Measurements from ENCODE around the genes F3 and SLC44A3.

DNA sequence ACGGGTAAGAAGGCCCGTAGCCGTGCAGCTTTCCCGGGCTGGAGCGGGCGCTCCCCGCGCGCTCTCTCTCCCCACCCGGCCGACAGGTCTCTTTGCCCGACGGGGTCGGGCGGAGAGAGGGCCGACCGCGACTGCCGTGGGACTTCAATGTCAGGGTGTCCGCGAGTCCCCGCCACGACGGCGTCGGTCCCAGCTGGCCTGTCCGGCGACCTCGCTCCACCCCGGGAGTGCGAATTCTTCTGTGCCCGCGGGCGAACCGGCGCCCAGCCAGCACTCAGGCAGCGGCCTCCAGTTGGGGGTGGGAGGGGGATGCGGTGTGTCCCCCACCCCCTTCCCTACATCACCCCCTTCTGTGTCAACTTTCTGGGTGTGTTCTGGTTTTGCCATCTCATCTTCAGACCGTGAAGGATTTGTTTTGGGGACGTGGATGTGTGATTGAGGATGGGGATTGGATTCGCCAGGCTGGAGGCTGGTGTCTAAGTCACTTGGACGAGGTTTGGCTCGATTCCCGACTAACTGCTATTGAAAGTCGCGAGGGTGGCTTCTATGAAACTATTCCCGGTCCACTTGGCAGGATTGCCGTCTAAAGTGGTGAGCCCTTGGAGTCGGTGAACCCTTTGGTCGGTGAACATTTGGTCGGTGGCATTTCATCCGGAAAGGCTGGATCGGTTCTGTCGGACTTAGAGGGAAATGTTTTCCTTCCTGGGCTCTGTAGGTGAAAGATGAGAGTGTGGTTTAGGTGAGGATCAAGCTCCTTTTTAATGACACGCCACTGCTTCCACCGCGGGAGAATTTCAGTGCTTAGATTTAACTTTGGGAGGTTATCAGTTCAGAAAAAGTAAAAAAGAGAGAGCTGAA, 625 bp downstream of the ABCD3 start:
- PRO-cap = no peak

- PRO-cap = no peak
Observed at GRCh38 chr1:94532987-94533434, 8.5 kb downstream of the F3 start.

GRCh38 chr1:94541169-94542163, at the start of gene F3:
Gene F3, minus strand, starts transcription at chr1:94541759.
- PRO-cap = bidirectional peak, plus-strand start at chr1:94541991, minus-strand start at chr1:94541816

DNA sequence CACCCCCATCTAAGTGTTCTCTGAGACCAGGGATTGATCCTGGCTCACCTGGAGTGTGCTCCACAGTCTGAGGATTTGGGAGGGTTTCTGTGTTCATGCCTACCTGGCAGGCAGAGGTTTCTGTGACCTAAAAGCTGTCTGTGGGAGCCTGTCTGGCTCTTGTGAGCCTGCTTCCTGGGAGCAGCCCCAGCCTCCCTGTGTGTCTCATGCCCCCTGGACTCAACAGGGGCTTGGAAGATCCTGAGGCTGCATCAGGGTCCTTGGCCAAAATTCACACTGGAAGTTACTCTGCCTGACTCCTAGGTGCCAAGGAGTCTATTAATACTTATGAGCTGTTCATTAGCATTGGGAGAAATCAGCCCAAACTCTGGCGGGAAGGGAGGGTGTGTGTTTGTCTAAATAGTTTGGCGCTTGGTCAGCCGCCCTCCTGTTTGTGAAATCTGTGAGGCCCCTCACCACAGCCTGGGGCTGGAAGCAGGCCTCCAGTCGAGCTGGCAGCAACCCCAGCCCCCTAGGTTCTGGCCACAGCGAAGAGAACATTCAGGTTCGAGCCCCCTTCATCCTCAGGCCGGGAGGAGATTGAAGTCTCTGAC, 82.0 kb upstream of the F3 start:
- PRO-cap = no peak

DNA sequence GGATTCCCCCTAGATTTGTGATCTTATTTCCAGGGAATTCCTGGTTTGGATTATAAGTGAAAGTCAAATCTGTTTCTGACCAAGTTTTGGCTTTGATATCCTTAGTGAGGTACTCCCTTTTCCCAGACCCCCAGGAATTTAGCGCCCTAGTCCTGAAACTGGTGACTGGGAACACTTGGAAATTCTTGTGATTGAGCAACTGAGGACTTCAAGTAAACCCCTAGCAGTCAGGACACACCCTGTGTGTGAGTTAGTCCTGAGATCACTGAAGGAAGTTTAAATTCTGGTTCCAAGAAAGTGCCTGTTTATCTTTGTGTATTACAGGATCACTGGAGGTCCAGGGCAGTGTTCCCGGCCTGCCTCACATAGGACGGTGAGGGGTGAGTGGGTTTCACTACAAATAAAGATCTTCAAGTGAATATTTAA, 95.1 kb upstream of the F3 start:
- PRO-cap = no peak

DNA sequence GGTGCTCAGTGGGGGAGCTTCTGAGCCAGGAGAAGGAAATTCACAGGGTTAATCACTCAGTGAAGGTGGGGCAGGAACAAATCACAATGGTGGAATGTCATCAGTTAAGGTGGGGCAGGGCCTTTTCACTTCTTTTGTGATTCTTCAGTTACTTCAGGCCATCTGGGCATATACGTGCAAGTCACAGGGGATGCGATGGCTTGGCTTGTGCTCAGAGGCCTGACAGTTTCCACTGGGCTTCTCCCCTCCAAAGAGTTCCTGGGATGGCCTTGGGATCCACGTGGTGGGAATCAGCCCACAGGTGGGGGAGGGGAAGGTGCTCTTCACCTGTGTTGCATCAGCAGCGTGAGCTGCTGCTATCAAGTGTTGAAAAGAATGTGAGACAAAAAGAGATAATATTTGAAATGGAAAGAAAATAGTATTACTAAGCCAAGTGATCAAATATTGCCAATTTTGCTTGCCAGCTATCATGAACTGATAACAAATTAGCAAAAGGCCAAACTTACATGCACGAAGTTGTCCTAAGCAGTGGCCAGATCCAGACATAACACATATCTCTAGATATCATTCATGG, 116.2 kb upstream of the F3 start:
- PRO-cap = no peak

DNA sequence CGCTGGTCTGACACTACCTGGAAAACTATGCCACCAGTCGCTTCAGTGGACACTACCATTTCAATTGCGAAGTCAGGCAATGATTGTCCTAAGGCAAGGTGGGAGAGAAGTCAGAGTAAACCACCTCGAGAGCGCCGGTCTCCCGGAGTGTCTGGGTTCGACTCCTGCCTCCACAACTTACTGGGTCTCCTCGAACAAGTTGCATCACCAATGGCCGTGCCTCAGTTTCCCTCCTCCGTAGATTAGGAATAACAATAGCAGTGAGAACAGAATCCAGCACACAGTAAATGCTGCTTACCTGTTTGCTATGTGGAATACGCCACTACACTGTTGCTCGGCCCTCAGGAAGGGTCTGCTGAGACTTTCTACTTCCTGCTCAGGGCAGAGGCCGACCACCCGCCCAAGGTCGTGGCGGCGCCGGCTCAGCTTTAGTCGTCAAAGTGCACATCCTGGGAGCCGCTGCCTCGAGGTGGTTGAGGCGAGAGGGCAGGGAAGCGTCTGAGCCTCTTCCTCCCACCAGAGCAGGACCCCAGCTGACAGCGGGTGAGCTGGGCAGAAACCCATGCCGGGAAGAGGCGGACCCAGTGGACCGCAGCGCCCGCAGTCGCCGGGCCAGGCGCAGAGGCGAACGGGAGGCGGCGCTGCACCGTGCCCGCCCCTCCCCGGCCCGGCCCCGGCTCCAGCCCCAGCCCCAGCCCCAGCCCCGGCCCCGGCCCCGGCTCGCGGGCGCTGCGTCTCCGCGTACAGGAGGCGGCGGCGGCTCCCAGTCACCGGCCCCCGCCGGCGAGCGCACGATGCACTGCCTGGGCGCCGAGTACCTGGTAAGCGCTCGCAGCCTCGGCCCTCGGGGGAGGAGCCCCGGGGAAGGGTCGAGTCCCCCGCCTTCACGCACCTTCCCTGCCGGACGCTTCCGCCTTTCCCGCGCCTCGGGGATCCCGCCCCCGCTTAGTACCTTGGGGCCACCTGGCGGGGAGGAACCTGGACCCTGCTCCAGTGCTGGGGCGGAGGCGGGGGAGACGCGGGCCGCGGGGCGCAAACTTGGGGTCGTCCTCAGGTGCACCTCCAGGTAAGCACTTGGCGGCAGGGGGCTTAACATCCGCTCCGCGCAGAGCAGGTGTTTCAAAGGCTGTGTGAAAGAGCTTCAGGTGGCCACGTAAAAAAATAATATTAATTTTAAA, at the start of gene SLC44A3:
TSS of gene SLC44A3 (plus strand) at position 700 of the 1,178 bp plus-strand sequence.
- PRO-cap = bidirectional peak, plus-strand start at position 621 of the sequence, minus-strand start at position 500 of the sequence

DNA sequence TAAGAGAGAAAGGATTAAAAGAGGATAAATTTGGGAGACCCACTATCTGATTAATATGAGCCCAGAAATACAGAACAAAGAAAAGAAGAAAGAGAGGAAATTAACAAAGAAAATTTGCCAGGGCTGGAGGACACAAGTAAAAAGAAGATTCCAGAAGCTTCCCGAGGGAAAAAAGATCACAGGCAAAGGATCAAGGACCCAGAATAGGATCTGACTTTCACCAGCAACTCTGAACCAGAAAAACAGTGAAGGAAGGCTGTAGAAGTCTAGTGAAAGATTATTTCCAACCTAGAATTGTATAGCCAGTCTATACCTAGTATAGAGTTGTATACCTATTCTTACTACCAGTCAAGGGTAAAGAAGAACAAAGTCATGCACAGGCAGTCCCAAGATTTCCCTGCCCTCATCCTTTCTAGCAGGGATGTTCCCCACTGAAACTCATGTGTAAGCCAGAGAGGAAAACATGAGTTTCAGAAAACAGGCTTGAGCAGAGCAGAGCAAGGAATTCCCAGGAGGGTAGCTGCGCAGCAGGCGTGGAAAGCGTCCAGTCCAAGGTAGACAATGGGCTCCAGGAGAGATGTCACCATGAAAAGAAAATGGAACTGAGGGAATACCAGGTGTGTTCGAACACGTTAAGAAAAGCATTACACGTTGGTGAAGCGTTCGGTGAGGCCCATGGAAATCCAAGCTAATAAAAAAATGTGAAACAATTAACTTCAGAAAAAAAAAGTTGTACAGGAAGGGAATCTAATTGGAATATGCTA, 40.4 kb downstream of the SLC44A3 start:
- PRO-cap = no peak

DNA sequence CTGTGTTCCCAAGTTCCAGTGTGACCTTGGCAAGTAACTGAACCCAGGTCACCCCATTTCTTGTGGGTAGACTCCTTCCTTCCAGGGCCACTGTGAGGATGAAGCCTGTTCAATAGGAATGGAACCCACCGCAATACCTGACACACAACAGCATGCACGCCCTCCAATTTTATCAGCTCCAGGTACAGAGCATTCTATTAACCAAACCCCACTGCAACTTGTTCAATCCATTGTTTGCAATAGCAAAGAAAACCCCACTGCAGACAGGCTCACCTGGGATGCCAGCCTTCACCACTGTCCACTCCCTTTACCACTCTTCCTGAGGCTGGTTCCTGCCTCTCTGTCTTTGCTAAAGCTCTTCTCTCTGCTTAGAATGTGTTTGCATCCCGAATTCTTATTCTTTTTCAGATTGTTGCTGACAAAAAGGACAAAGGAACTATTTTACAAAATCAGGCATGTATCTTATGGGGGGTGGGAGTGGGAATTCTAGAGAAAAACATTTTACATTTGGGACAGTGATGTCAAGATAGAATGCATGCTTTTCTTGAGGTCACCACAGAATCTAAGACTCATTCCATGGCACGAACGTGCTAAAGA, 16.2 kb downstream of the CNN3 start:
- PRO-cap = no peak

- PRO-cap = no peak
Observed at GRCh38 chr1:94922445-94923469, 4.2 kb downstream of the CNN3 start.

DNA sequence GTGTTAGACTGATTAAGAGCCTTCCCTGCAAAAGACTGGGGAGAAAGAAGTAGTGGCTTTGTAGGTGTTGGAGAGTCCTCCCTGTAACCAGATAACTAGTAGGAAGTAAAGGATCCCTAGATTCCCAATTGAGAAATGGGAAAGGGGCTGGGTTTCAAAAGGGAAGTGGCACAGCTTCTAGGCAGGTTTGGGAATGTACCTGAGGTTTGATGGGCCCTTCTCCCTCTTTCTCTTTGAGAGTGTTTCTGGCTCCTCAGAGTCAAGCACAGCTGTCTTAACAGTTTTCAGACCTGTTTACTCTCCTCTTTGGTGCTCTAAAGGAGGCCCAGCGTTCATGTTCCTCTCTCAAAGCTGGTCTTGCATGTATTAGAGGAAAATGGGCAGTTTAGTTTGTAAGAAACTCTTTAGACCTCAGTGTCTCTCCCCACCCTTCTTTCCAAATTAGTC, 2.3 kb downstream of the TLCD4 start:
- PRO-cap = no peak

GRCh38 chr1:95122355-95122772, 5.2 kb downstream of the TLCD4 start:
- PRO-cap = no peak

DNA sequence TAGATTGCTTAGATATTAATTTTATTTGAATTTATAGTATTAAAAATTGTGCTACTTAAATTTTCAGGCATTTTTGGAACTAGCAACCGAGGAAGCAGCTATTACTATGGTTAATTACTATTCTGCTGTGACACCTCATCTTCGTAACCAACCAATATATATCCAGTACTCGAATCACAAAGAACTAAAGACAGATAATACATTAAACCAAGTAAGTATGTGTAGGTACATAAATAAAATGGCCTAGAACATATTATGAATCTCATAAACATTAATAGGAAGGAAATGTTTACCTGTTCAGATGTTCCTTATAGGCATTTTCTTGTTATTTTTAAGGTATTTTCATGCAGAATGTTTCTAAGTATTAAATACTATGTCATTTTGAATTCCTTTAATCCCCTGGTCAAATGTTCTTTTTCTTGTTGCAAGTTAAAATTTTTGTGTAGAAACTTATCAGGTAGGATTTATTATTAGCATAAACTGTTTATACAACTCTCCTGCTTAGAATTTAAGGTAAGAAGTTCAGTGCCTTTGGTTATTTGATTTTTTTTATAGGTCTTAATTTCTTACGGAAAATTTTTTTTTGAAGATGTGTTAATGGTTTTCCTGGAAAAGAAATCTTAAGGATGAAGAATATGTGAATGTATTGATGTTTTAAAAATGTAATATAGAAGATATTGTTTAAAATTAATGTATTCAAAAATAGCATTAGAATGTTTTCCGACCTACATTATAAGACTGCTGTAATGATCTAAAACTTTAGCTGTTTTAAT, 49.2 kb downstream of the PTBP2 start:
- PRO-cap = no peak

GRCh38 chr1:97277704-97278457, 556.3 kb downstream of the PTBP2 start:
- PRO-cap = no peak

DNA sequence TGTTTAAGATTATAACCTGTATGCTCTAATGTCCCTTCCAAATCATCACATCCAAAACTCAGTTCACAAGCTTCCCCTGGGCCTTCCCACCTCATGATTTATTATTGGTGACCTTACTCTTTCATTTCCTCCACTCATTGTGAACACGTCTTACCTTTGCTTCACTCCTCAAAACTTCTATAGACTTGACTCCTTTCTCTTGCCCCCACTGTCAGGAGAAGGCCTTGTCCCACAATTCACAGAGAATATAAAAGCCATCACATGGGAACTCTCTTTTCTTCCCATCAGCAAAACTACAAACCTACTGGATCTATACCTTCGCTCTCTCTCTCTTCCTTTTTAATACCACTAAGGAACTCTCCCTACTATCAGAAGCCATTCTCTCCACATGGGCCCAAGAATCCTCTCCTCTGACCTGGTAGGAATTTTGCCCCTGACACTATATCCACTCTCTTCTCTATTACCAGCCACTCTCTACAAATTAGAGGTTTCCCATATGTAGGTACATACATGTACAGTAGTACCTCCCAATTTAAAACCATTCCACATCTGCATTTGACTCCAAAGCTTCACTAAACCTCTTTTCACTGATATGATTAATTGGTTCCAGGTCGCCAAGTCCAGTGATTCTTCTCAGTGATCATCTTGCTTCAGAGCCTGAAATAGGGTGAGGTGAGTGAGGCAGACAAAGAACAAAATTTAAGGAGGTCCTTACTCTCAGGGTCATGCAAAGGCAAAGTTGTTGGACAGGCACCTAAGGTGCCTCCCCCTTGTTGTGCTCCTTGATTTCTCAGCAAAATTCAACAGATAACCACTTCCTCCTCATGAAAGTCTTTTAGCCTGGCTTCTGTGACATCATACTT, 365.2 kb downstream of the DPYD start:
- PRO-cap = no peak

GRCh38 chr1:97649920-97650522, 270.8 kb downstream of the DPYD start:
- PRO-cap = no peak

DNA sequence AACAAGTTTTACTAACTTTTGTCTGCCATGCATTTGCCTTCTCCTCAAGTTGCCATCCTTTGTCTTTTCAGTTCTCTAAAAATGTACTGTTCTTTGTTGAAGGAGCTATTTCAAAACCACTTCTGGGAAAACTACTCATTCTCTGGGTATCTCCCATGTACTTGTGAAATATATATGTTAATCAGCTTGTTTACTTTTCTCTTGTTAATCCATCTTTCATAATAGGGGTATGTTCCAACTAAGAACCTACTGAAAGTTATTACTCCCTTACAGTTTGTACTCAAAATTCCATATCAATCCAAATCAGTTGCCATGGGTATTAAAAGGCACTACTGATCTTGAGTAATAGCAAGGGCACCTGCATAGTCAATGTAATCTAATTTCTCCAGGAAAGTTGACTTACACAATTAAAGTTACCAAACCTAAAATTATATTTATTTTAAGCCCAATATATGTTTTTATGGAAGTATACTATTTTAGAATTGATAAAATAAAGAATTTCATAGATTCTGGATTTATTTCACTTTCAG, 16.2 kb downstream of the DPYD start:
- PRO-cap = no peak

DNA sequence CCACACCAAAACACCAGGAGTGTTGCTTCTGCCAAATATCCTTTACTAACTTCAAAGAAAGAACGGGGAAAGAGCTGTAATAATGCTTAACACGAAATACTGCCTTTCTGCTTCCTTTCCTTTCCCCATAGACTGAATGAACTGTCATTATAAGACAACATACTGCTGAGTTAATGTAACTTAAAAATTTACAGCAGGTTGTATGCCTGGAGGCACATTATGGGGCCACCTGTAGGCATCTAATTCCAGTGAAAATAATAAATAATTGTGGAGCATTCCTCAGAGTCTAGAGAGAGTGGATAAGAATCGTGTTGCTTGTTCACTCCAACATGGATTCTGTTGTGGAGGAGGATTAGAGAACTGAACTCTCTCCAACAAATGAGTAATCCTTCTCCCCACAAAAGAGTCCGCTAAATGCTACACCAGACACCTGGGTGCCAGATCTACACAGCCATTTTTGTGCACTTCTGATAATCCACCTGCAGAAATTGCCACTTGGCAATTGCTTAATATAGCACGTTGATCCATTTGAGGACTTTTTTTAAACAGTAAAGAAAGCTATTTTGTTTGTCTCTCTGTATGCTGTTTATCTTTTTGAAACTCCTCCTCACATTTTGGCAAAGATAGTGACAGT, 113.6 kb upstream of the DPYD start:
- PRO-cap = no peak

DNA sequence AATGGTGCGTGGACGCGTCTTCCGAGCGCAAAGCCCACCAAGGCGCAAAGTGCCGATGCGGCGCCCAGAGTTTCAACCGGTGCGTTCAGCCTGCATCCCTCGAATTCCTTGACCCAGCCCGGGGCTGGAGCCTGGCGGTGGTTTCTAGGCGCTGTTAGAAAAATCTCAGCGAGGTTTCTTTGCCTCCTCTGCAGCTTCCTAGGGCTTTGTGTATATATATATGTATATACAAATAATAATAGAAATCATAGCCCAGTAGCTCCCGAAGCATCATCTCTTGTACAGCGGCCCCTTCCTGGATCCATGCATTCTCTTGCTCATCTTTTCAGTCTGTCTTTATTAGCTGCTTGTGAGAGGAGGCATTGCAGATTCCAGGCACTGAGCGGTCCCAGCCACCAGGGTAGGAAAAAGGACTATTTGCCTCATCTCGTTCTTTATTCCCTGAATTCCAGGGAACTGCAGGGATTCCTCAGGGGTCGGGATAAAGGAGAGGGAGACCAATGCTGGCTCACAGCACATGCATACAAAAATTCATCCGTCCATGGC, 674 bp upstream of the PLPPR5 start:
- PRO-cap = no peak

- PRO-cap = no peak
Observed at GRCh38 chr1:99768465-99768867, 2.0 kb upstream of the FRRS1 start.